Measurements from ENCODE around the gene ARMH3.

GRCh38 chr10:100738188-100738794 lies 7.1 kb upstream of the PAX2 start:
- PRO-cap: no peak

- PRO-cap: no peak
These were observed 3.3 kb downstream of the SEMA4G start for GRCh38 chr10:100972495-100973101.

- PRO-cap: bidirectional peak, plus-strand start at chr10:101018400, minus-strand start at chr10:101018210
These were observed 12.7 kb downstream of the PDZD7 start for GRCh38 chr10:101017956-101018927.

- PRO-cap: bidirectional peak, plus-strand start at chr10:101019210, minus-strand start at chr10:101019136
These were observed 11.9 kb downstream of the PDZD7 start for GRCh38 chr10:101018928-101019439.

GRCh38 chr10:101029837-101030258 lies 1.1 kb downstream of the PDZD7 start:
- PRO-cap: no peak

- PRO-cap: no peak
These were observed 787 bp downstream of the SFXN3 start for GRCh38 chr10:101031836-101032206.

GRCh38 chr10:101050208-101050700 lies 11.5 kb upstream of the KAZALD1 start:
- PRO-cap: no peak

DNA sequence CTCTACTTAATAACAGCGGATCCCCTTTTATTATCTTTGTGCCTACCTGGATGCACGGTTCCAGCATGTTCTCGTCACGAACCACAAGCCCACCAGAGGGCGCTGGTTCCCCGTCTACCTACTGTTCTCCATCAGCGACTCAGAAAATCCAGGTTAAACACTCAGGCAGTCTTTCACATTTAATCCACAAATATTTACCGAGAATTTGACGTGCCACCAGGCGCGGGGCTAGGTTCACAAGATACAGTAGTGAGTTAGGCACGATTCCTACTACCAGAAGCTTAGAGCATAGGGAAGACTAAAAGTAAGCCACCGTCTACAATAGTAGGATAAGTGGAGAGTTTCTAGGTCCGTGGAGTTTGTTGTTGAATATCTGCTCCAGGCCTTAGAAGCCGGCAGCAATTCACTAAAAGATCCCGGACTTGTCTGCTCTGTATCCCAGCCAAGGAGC lies 1.7 kb upstream of the KAZALD1 start:
- PRO-cap: unidirectional peak, plus-strand start at position 182 of the sequence

DNA sequence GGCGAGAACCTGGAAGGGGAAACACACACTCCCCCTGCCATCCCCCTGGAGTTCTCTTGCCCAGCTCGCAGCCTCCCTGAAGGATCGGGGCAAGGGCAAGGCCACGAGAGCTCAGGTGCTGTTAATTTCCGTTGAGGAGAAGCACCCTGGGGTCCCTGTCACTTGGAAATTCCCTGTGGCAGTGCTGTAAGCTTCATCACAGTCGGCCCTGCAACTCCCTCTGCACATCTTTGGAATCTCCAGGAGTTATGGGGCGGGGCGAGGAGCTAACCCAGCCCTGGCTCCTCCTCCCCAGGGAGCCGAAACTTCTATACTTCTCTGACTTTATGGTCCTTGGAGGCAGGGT lies 15.8 kb downstream of the TLX1 start:
- PRO-cap: no peak

DNA sequence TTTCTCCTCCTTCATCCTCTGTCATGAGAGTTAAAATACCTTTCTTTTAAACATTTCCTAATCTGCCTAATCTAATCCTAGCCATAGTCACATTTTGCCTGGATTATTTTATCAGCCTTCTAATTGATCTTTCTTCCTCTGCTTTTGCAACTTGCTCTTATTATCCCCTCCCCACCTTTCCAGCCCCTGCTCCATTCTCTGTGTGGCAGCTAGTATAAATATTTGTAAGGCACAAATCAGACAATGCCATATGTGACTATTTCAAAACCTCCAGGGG lies 77.3 kb downstream of the POLL start:
- PRO-cap: no peak

DNA sequence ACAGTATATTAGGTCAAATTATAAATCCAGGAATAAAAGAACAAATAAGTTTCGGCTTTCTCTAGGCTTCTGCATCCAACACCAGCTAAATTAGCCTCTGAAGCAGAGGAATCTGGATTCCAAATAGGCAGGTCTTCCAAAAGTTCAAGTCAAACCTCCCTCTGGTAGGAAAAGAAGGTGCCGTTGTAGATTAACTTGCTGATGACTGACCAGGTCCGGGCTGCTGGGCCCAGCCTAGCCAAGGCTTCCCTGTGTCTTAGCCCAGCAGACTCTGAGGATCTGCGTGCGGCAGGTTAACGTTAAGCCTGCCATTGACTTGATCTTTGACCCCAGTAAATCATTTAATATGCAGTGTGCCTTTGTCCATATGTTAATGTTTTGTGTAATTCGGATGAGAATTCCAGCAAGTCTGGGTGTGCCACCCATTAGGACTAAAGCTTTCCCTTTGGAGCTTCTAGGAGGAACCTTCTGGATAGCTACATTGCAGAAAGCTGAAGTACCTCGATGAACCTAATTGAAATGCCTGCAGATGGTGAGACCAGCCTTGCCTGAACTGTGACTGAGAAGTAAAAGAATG lies 30.9 kb upstream of the FBXW4 start:
- PRO-cap: no peak

GRCh38 chr10:101803776-101804280 lies 14.4 kb downstream of the OGA start:
- PRO-cap: no peak

DNA sequence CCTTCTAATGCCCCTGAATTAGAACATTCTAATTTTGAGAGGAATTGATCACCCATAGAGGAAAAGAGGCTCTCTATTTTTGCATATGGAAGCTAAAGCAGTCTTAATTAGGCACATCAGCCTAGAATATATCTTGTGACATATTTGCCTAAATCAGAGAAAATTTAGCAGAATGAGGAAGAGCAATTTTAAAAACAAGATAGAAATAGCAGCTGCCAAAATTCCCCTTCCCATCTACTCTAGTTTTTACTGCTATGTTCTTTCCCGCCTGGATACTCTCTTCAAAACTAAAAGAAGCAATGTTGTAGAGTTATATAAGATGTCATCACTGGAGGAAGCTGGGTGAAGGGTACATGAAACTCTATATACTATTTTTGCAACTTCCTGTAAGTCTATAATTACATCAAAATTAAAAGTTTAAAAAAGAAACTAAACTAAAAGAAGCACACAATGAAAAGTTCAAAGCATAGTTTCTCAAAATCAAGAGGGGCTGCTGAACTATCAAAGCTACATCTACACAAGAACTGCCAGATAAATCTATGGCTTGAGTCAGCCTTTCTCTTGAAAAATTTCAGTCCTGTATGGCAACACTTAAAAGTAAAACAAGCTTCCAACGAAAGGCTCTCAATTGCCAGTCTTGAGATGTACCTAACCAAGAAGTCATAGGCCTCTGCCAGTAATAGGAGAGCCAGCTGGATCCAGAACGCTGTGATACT lies 86.9 kb downstream of the ARMH3 start:
- PRO-cap: no peak

DNA sequence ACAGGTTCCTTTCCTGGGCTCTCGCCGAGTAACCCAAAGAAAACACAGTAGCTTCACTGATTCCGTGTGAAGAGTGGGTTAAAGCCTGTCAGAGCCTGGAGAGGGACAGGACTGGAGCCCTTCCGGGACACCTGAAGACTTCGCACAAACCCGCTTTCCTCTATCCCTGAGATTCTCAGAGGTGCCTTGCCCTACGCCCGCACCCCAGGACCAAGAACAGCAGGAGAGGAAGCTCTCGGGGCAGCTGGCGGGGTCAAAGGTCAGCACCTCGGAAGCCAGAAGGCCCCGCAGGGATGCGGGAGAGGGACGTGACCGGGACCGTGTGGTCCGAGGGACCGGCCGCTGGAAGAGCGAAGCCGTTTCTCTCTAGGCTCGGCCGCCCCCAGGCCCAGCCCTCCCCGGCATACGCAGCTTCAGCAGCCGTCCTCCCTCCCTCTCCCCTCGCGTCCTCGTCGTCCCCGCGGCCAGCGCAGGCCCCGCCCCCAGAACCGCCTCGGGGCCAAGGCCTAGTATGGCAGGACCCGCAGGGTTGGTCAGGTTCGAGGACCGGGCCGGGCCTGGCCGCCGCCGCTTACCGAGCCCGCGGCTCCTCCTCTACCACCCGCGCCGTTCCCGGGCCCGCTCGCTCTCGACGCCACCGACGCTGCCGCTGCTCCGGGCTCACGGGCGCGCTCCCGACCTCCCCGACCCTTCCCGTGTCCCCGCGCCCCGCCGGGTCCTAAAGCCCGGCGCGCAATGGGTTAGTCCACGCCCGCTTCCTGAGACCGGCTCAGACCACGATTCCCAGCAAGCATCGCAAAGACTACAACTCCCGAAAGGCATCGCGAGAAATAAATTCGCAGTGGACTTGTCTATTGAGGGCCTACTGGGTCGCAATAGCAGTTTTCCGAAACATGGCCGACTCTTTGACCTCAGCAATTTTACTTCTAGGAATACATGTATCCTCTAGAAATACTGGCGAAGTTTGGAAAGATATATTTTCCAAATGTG lies at the start of gene ARMH3:
Gene ARMH3 (minus strand): TSS at position 664 of the 990 bp plus-strand sequence.
- PRO-cap: bidirectional peak, plus-strand start at position 278 of the sequence, minus-strand start at position 177 of the sequence; bidirectional peak, plus-strand start at position 485 of the sequence, minus-strand start at position 454 of the sequence; bidirectional peak, plus-strand start at position 833 of the sequence, minus-strand start at position 630 of the sequence

GRCh38 chr10:102112037-102112865 lies 7.9 kb downstream of the LDB1 start:
- PRO-cap: no peak

- PRO-cap: no peak
These were observed 18.8 kb upstream of the NFKB2 start for GRCh38 chr10:102376425-102377310.

- PRO-cap: no peak
These were observed 452 bp downstream of the NFKB2 start for GRCh38 chr10:102395820-102396493.

DNA sequence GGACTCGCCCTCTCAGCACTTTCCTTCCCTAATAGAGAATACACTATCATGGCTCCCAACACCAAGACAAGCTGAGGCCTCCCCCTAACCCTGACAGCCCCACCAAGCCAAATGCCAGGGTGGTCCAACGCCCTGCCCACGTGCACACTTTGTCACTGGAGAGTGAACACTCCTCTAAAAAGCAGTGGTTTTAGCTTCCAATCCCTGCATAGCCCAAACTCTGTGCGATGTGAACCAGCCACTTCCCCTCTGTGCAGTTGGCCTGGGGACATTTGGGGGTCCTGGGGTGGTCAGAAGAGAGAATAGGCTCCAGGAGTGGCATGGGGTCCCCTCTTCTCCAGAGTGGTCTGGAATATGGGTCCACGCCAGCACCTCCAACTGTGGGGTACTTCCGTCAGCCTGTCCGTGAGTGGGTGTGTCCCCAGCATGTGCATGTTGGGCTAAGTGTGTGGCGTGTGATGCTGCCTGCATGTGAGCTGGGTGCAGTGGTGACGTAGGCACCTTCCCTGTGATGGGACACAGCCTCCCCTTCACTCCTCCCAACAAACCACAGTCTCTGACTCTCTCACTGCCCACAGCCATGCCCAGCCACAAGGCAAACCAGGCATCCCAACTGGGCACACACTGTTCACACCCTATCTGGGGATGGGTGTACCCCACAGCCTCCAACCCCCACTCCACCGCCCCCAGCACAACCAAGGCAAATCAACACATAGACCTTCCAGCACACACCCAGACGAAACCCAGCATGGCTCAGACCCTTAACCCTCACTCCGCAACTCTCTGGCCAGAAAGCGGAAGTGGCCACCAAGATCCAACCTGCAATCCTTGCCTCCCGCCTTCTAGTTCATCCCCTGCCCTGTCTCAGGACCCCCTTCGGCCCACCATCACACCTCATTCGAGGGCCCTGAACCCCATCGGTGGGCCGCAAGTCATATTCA lies 10.6 kb downstream of the PSD start:
- PRO-cap: no peak

GRCh38 chr10:102421848-102422625 lies 1.4 kb downstream of the FBXL15 start:
- PRO-cap: no peak

DNA sequence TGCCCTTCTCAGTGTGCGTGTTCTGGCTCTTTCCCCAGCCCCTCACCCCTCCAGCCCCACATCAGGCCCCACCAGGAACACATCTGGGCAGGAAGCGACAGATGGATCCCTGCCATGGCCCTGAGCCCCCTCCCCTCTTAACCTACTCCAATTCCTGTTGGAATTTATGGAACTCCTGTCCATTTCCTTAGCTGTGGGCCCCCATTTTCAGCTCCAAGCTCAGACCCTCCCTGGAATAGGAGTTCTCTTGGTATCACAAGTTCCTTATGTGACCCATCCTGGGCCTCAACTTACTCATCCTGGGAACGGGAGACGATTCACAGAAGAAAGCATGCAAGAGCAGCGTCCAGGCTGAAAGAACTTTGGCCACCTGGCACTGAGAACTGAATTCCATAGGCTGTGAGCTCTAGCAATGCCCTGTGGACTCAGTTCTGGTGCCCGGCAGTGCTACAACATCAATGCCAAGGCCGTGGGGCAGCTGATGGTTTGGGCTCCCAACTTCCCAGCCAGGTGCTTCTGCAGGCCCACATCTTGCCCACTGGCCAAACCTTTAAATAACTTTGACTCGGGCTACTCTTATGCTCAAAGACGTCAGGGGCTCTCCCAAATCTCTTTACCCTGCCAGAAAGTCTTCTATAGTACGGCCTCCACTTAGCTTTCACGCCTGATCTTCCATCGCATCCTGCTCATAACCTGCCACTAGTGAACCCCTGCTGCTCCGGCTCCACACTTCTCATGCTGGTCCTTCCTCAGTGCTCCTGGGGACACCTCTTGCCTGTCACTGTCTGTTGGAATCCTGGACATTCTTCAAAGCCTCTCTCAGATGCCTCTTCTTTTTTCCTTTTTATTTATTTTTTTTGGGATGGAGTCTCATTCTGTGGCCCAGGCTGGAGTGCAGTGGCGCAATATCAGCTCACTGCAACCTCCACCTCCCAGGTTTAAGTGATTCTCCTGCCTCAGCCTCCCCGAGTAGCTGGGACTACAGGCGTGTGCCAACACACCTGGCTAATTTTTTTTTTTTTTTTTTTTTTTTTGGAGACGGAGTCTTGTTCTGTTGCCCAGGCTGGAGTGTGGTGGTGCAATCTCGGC lies 4.1 kb upstream of the CUEDC2 start:
- PRO-cap: no peak

Measured in NALM6 (cell line).